Paraaortic lymph node (tissue), 1 donor: ENCODE data around the genes GPR139, GP2, ACSM3 and REXO5.

GRCh38 chr16:19127341-19127565 is 13.5 kb downstream of the ITPRIPL2 start:
- PRO-cap: no peak

DNA sequence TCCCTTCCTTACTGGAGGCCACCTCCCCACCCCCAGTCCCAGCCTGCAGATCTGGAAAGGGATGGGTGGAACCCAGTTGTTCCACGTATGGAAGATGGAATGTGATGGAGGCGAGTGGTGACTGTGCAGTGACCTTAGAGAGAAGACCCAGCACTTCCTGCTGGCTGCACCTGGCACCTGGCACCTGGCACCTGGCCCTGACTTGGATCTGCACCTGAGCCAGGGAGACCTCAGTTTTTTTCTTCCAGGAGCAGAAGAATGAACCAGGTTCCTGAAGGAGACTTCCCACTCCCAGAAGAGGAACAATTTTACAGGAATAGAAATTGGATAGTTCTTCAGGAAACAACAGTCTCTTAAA is 33.0 kb upstream of the TMC5 start:
- PRO-cap: no peak

- PRO-cap: no peak
Measured at GRCh38 chr16:19436949-19437863, 19.5 kb downstream of the TMC5 start.

DNA sequence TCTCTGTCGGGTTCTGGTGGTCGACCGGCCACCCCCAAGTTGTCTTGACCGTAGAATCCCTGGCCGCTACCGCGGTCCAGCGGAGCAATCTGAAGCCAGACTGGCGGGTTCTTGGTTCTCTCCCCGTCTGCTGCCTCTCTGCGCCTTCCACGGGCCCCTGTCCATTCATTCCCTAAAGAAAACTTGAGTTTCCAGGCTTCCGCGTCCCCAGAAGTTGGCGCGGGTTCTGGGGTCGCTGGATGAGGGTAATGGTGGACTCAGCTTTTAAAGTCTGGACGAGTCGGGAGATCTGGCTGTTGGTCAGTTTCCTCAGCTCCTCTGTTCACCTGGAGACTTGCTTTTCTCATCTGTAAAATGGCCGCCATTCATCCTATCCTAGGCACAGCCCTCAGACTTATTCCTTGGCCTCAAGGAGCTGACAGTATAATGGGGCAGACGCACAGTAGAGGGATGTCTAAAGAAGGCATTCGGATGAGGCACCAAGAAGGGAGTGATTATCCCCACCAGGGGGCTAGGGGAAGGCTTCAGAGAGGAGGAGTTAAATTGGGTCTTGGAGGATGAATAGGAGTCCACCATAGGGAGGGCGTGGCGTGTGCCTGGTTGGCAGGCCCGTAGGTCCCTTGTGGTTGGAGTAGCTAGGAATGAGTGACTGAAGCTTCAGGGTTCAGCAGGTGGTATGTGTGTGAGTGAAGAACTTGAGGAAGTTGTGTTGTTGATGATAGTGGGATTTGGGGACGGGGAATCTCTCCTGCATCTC is 507 bp downstream of the VPS35L start:
- PRO-cap: no peak

GRCh38 chr16:19595344-19595722 is 39.8 kb downstream of the VPS35L start:
- PRO-cap: no peak

DNA sequence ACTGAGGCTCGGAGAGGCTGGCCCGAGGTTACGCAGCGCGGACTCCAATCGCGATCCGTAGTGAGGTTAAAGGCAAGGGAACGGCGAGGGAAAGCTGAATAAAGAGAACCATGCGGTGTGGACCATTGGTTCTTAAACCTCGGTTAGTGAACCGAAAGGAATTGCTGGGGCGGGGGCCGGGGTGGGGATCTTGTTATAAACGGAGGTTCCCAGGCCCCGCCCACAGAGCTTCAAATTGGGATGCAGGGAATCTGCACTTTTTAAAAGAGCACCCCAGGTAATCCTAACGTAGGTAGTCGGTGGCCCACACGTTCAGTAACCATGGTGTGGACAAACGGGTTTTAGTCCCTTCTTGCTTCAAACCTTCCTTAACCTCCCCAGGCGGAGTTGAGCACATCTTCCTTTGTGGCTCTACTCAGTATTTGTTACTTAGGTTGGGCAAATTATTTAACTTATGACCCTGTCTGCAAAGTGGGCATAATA is 611 bp downstream of the IQCK start:
- PRO-cap: no peak

- PRO-cap: no peak
Measured at GRCh38 chr16:19804883-19805485, 79.7 kb downstream of the GPRC5B start.

DNA sequence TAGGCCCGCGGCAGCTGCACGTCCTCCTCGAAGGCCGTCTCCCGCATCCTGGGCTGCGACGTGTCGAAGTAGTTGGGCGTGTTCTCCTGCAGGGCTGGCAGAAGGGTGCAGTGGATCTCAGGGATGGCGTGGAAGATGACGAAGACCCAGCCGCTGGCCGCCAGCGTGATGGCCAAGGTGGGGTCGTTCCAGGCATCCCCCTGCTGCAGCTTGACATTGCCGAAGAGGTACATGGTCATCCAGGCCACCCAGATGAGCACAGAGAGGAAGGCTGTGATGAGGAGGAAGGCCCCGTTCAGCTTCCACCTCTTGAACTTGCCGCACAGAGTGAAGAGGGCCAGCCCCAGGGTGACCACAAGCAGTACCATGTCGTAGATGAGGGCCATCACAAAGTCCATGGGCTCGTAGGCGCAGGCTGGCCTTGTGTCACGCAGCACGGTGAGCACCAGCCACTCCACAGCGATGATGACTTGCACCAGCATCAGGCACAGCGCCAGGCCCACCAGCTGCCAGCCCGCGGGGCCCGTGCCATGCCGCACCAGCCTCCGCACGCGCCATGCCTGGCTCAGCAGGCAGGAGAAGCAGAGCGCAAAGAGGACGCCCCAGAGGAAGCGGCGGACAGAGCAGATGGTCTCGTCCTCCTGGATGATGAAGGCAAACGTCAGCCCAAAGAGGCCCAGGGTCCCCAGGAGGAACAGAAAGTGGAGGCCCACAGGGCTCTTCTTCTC is 12.6 kb downstream of the GPRC5B start:
- PRO-cap: no peak

- PRO-cap: no peak
Measured at GRCh38 chr16:20073378-20073765, 318 bp downstream of the GPR139 start.

DNA sequence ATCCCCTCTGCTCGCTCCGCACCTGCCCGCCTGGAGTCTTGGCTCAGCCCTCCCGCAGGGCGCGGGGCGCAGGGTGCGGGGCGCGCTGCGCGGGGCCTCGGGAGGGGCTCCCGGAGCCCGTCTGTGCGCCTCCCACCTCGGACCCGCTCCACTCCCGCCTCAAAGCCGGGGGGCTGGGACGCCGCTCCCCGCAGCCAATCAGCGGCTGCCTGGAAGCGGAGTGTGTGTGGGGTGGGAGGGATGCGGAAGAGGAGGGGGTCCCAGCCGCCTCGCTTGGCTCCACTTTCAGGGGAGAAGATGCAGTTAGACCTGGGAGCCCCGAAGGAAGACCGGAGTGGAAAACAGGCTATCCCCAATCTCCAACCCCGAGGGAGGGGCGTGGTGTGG is at the start of gene GPR139:
Gene GPR139, minus strand, starts transcription at position 125 of the 387 bp plus-strand sequence.
- PRO-cap: no peak

DNA sequence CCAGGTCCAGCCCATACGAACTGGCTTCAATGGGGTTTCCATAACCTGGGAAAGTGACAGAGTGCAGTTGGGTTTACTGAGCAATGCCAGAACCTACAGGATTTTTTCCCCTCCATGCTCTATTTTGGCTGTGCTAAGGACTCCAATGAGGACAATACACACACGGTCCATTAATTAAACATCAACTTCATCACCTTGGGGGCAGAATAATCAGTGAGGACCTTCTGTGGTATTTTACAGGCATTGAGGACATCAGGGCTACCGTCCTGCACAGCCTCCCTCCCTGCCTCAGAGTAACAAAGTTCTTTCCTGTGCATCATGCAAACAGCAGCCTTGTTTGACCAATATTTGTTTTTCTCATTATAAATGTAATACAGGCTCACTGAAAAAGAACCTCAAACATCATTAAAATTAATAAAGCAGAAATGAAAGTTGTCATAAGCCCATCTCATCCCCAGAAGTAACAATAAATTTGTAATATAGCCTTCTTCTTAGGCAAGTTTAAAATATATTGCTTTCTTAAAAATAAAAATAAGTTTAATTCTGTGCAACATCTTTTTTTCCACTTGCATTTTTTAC is 3.0 kb downstream of the GP2 start:
- PRO-cap: no peak

DNA sequence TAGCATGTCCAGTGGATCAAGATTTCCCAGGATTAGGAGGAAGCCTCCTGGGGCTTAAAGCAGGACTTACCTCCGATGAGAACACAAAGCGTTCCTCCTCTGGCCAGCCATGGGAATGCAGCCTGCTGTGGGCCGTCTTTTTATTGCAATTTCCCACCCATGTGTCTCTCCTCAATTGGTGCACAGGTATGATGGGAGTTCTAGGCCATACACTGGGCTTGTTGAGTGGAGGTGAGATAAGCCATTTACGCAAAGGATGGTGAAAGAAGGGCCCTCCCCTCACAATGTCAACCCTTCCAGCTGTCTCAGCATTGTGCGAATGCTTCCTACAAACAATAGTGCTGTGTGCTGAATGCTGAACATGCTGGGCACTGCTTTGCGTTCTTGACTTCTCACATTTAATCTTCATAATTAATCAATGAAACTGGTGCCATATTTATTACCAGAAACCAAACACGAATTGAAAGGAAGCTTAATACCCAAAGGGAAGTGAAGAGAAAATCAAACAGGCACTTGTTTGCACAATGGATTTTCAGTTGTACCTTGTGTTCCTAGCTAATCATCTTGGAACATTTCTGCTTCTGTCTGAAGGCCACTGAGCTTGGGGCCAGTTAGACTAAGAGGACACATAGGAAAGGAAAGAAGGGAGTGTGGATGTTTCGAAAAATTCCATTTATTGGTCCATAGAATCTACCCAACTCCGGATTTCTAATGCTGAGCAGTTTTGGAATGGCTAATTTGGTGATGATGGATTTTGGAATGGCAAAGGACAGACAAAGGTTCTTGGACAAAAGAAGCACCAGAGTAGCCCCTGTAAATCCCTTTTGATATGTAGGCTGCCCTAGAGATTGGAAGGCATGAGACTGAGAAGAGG is at the start of gene GP2:
Gene GP2, minus strand, starts transcription at position 117 of the 874 bp plus-strand sequence.
- PRO-cap: no peak

GRCh38 chr16:20763379-20764596 is at the start of gene ACSM3:
TSS of gene ACSM3 (plus strand) at chr16:20764014.
- PRO-cap: bidirectional peak, plus-strand start at chr16:20764048, minus-strand start at chr16:20763937

GRCh38 chr16:20805972-20807120 is at the start of gene REXO5:
TSS of gene REXO5 (plus strand) at chr16:20806527.
- PRO-cap: bidirectional peak, plus-strand start at chr16:20806536, minus-strand start at chr16:20806444; bidirectional peak, plus-strand start at chr16:20806954, minus-strand start at chr16:20806859

GRCh38 chr16:21159110-21160148 is 955 bp downstream of the LDAF1 start:
- PRO-cap: unidirectional peak, minus-strand start at chr16:21159795

- PRO-cap: no peak
Measured at GRCh38 chr16:21372143-21372845, 94.2 kb upstream of the CRYM start.

DNA sequence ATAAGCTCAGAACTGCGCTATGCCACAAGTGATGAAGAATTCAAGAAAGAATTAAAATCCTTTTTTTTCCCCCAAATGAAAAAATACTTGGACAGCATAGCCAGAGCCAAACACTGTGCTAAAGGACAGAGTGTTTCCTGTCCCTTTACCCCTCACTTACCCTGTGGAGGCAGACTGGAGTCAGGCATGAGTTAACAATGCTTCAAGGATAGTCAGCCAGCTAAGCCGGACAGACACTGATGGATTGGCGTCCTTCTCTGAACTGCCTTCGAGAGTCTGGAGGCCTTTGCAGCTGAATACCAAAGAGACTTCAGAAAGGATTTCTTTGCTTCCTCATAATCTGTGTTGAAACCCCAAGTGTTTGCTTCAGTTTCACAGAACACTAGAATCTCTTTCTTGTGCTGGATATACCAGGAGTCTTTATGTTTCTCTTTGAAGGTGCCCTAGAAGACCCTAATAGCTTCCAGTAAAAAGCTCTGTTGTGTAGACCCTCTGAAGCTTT is 4.6 kb downstream of the METTL9 start:
- PRO-cap: no peak

DNA sequence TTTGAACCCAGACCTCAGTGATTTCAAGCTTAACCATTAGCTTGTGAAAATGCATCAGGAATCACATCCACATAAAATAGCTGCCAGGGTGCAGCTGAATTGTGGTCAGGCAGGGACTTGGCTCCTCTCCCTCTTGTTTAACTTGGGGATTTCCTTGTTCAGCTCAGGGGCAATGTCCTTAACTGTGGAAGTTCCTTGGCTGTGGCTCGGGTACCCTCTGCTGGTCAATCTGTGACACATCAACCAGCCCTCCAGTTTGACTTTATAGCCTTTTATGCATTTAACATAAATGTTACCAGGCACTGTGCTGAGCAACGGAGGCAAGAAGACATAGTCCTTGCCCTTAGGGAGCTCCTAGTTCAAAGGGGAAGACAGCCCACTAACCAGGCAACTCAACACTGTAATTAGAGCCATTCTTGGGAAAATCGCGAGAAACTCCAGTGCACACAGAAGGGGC is 17.5 kb upstream of the EEF2K start:
- PRO-cap: no peak

GRCh38 chr16:22189198-22189875 is 16.7 kb upstream of the EEF2K start:
- PRO-cap: no peak

DNA sequence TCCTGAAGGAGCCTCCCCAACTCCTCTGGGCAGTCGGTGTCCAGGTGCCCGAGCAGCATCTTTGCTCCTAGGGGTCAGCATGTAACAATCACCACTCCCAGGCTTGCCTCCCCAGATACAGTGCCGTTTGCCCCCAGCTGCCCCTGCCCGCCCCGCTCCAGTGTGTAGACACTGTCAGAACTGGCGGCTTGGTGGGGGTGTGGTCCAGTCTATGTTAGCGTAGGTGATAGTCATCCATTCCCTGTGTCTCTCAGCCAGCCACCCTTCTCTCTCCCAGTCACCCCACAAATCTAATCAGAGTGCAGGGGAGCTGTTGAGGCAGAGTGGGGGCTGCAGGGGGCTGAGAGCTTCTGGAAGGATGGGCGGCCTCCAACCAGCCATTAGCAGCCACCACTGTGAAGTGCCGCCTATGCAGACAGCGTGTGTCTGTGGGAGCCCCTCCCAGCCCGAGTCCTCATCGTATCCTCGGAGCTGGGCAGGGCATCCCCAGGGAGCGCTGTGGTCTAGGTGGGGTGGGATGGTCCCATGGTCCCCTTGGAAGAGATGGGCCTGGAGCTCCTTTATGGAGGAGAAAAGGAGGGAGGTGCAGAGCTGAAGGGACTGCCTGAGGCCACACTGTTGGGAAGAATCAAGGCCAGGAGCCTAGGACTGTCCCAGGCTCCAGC is 26.5 kb downstream of the POLR3E start:
- PRO-cap: no peak